Sternocleidomastoid (tissue), 1 donor: ENCODE measurements around a stretch of chr10.

- PRO-cap: no peak
These were observed 157.6 kb upstream of the ITGB1 start for GRCh38 chr10:33115614-33116120.

DNA sequence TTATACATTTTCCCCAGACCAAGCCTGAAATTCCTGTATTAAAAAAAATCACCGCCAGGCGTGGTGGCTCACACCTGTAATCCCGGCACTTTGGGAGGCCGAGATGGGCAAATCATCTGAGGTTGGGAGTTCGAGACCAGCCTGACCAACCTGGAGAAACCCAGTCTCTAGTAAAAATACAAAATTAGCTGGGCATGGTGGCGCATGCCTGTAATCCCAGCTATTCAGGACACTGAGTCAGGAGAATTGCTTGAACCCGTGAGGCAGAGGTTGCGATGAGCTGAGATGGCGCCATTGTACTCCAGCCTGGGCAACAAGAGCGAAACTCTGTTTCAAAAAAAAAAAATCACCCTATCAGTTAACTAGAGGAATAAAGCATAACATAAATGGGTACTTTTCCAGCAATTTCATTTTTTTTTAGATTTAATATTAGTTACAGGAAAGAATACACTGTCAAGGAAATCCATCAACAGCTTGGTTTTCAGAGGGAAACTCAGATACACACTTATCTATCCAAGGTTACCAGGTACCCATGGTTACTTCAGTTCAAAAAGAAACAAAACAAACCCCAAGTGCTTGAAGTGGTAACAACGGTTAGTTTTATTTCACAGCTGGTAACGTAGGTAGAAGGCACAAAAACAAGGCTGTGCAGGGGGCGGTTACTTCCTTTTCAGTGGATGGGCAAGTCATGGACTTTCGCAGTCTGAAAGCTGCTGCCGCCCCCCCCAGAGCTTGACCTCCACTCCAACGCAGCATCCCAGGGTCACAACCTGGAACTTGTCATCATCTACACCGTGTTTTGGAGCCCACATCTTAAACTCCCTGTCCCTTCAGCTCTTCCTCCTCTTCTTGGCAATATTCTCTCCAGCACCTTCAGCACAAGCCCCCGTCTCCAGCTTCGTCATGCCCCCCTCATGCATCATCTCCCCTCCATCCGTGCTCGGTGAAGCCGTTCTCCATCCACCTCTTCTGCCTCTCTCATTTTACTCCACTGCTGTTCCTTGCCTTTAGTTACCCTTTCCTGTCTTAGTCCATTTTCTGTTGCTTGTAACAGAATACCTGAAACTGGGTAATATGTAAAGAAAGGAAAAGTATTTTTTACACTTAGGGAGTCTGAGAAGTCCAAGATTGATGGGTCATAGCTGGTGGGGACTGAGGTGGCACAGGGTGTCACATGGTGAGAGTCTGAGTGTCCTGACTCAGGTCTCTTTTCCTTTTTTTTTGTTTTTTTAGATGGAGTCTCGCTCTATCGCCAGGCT is 181.1 kb upstream of the ITGB1 start:
- PRO-cap: no peak

- PRO-cap: no peak
These were observed 184.0 kb upstream of the ITGB1 start for GRCh38 chr10:33142103-33142404.

DNA sequence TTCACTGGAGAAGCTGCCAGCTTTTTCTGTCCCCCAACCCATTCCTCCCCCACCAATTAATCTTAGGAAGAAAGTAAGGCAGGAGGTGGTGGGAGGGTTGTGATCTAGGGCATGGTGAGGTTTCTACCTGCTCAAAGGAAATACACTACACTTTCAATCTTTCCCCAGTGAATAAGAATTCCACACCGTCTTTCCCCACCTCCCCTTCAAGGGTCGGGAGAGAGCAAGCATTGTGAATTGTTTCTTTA is 143.3 kb downstream of the NRP1 start:
- PRO-cap: no peak

- PRO-cap: no peak
These were observed 135.8 kb downstream of the NRP1 start for GRCh38 chr10:33198543-33199134.

DNA sequence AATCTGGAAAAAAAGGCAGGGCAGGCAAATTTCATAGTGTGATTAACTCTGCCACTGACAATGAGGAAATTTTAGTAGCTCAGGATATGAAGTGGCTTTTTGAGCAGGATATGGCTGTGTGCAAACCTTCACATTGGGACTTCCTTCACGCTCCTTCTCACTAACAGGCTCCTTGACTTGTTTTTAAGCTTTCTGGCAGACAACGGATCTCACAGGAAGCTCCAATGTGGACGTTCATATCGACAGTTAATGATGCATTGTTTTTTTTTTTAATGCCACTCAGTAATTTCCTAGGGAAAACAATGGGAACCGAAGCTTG is 84.9 kb downstream of the NRP1 start:
- PRO-cap: no peak

DNA sequence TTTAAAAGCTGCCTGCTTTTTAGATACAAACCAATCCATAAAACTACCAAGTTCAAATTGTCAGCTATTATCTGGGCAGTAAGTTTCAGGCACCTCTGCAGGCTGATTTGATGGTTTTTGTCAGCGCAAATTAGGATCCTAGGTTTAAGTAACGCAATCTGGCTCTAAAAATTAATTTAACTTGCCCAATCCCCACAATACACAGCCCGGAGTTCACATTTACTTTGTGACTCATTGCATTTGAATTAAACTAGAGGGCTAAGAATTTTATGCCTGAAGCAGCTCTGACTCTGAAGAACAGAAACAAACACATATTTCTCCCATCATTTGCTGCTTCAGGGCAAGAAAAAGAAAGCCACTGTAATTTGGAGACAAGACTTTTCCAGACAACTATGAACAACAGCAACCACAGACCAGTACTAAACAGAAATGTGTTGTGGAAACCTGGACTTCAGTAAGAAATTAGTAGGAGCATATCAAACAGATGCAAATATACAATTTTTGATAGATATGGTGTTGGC is 43.3 kb downstream of the NRP1 start:
- PRO-cap: no peak

GRCh38 chr10:33313808-33314398 is 20.6 kb downstream of the NRP1 start:
- PRO-cap: no peak

DNA sequence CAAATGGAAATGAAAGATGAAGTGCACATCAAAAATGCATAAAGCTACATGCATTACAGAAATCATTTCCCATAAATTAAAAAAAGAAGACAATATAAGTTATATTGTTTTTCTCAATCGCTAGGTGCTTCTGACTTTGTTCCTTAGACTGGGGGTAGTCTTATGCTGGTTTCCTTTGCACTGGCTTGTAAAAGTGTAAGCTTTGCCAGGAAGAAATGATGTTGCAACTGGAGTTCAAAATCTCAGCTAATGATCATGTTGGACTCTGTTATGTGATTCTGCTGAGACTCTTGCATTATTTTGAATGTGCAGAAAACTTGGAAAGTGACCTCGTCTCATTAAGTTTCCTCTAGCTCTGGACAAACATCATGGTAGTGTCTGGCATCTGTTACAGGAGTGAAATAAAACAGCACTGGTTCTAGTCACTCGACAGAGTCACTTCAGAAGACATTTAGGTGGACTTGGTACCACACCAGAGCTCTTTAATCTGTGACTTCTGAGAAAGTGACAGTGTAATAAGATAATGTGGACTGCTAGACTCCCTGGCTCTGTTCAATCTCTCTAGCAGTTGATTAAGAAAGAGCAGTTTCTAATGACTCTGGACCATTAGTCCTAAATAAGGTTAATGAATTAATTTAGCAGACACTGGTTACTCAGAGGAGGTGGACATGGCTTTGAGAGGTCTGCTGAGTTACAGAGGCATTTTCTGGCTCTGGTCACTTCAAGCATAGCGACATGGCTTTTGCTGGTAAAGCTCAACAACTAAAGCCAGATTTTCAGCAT is 2.2 kb downstream of the NRP1 start:
- PRO-cap: no peak

DNA sequence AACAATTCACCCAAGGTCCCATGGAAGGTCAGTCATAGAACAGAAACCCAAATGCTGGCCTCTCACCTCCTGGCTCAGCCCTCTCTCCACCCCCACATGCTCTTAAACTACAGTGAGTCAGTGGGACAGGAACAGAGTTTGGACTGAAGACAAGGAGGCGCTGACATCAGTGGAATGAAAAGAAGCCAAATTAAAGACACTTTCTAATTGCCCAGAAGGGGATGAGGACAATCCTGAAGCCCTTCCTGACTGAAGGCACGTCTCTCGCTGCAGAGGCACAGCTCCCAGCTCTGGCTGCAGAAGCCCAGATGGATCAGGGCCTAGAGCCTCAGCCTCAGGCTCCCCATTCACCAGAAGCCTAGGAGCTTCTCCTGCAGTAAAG is 369.4 kb upstream of the NRP1 start:
- PRO-cap: no peak

DNA sequence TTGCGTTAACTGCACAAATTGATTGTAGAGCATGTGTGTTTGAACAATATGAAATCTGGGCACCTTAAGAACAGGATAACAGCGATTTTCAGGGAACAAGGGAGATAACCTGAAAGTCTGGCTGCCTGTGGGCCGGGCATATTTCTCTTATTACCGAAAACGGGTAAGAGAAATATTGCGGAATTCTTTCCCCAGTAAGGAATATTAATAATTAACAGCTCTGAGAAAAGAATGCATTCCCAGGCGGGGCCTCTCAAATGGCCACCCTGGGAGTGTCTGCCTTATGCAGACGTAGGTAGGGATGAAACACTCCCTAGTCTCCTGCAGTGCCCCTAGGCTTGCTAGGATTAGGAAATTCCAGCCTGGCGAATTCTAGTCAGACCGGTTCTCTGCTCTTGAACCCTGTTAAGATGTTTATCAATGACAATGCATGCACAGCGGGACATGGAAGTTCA is 388.0 kb downstream of the PARD3 start:
- PRO-cap: no peak

- PRO-cap: no peak
These were observed 26.9 kb upstream of the PARD3 start for GRCh38 chr10:34842032-34842373.

DNA sequence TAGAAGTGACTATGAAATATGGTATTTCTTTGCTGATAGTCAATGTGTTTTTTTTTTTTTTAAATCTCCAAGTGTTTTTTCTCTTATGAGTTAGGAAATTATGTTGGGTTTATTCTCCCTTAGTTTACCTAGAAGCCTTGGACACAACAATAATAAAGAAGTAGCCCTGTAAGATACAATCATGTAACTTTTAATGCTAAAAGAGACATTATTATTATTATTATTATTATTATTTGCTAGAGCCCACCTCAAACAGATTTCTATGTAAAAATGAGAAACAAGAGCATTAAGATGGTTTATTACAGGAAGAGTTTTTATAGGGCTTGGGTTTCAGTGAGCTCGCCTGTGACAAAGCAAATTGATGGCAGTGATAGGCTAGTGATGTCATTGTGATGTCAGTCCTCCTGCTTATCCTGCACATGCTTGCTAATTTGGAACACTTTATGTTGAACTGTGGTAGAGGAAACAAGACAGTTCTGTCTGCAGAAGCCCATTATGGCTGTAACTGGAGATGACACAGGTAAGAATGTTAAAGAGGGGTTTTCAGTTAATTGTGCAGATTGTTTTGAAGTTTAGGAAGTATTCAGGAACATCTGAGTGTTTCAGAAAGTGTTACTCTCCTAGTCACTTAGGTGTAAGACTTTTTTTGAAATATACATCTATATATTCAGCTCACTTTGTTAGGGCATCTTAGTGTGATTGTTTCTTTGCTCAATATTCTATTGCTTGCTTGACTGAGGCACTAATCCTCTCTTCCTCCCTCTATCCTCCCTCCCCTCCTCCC is 68.2 kb downstream of the CREM start:
- PRO-cap: unidirectional peak, plus-strand start at position 473 of the sequence

DNA sequence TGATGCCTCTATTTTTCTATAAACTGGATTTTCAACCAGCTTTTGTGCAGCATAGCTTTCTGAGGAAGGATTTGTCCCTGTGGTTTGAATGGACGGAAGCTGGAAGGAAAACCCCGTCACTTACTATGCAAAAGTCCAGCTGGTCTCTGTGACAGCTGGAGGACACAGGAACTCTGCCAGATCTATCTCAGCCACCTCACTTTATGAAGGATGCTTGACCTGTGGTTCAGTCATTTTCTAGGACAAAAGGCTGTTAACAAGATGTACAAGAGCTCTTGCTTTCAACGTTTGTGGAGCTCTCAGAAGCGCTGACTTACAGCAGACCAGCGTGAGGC is 90.8 kb downstream of the CREM start:
- PRO-cap: unidirectional peak, plus-strand start at position 233 of the sequence

DNA sequence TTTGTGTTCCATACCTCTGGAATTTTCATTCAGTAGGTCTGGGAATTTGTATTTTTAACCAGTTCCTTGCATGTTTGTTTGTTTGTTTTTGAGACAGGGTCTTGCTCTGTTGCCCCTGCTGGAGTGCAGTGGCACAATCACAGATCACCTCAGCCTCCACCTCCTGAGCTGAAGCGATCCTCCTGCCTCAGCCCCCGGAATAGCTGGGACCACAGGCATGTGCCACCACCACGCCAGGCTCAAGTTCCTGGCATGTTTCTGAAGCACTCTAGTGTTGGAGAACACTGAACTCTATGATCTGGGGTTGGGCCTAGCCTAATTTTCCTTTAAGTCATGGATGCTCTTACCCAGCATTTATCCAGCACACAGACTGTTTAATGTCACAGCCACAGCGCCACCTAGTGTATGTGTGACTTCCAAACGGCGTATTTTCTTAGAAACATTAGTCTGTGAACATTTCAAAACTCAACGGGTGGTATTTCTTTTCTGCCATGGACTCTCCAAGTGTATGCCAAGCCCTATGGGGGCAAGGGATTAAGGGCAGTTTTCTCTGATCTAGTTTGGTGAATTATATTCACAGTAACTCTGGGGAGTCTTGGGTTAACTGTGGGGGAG is 91.7 kb downstream of the CREM start:
- PRO-cap: no peak

DNA sequence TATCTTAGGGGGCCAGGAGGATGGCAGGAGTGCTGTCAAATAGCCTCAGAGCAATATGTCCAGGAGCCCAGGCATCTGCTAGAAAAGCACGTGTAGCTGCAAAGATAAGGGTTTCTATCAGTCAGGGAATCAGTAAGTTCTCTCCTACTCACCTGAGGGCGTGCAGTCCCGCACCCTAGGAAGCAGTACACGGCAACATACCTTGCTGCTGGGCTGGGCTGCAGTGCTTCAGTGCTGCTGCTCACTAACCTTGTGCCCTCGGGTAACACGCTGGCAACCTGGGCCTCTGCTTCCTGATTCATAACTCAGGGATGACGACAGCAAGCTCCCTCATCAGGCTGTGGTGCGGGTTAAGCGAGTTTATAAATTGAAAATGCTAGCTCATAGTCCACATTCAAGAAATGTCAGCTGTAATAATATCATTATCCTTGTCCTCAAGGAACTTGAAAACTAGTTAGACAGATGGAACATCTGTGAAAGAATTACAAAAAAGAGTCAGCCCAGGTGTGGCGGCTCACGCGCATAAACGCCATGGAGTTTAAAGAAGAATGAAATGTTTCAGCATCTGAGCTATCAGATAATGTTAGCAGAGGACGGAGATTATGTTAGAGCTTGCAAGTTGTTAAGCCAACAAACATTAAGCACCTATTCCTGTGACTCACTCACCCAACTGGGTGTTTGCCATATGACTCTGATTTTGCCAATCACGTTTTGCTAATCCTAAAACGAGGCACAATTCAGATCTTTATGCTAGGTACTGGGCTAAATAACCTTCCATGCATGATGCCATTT is 29.3 kb upstream of the CCNY start:
- PRO-cap: no peak

GRCh38 chr10:35403347-35404411 is 67.4 kb downstream of the CCNY start:
- PRO-cap: no peak

- PRO-cap: no peak
These were observed 68.4 kb downstream of the CCNY start for GRCh38 chr10:35404415-35405355.

DNA sequence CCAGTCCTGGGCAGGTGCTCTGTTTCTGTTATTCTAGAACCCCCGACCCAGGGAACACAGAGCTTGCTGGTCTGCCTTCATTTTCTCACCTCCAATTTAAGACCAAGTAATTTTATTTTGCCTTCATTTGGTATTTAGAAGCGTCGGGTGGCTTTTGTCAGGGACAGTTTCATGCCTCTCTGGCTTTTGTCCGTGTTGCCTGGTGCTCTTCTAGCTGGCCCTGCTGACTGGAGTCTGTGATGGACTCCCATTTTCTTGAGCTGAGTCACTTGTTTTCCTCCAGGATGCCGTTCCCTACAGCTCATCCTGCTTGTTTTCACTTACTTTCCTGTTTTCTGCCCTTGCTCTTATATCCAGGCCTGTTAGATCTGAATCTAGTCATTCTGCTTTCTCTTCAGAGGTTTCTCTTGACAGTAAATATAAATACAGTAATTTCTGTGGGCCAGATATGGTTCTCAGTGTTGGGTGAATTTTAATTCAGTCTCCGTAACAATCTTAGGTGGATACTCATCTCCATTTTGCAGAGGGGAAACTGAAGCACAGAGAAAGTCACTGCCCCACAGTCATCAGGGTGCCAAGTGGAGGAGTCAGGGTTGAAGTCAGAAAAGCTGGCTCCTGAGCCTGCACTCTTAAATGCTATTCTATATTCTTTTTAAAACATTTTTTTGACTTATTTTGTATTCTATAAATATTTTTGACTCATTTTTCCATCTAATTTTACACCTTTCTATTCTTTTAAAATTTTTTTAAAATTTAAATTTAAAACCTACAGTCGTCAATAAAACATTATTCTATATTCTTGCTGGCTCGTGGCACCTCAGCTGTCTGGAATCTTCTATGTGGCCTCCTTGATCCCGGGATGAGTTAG is 85.4 kb downstream of the CCNY start:
- PRO-cap: no peak

DNA sequence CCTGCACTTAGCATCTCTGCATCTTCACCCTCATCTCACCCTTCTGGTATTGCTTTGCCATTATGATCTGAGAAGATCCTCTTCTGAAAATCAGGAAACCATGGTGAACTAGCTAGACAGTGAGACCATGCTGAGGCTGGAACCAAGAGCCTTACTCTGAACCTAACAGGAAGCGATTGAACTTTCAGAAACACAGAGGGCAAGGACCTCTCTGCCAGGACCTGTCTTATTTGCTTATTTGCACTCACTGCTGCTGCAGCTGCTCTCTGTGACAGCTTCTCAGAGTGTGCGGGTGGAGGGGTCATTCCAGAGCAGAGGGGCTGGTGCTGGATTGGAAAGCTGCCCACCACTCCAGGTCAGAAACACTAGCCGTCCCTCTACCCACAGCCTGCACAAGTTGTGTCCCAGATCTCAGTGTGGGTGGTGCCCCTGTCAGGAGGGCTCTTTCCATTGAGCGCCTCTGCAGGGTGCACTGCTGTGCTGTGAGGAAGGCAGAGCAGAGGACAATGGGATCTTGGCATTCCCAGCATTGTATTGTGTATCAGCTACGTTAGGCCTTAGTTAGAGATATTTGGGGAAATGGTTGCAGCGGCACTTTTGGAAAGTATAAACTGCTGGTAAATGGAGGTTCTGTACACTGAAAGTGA is 126.2 kb downstream of the CCNY start:
- PRO-cap: no peak